Tongue (tissue), 2 donors: ENCODE measurements around the genes PEX5L and SOX2.

DNA sequence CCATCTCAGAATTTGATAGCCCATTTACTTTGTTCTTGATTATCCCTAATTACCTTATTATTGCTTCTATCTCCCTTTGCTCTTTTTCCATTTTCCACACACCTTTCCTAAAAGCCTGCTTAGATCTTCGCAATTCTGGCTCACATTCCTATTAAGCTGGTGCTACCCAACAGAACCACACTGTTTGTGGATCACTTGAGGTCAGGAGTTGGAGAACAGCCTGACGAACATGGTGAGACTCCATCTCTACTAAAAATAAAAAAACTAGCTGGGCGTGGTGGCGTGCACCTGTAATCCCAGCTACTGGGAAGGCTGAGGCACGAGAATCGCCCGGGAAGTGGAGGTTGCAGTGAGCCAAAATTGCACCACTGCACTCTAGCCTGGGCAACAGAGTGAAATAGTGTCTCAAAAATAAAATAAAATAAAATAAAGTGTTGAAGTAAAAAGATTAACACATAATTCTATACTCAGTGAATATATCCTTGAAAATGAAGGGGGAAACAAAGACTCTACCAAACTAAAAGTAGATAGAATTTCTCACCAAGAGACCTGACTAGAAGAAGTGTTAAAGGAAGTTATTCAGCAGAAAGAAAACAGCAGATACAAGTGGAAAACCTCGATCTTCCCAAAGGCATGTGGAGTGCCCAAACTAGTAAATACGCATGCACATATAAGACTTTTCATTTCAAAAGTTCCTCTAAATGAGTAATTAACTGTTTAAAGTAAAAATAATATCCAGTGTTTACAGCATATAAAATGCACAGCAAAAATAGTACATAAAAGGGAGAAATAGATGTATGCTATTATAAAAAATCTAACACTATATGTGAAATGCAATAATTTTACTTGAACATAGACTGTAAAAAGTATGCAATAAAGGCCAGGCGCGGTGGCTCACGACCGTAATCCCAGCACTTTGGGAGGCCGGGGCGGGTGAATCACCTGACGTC, 44.3 kb downstream of the TBL1XR1 start:
- RAMPAGE, long total RNA: no peak

GRCh38 chr3:177237089-177237480, 39.8 kb upstream of the TBL1XR1 start:
- RAMPAGE, long total RNA: no peak

- RAMPAGE, long total RNA: no peak
Measured at GRCh38 chr3:177279057-177279474, 81.8 kb upstream of the TBL1XR1 start.

DNA sequence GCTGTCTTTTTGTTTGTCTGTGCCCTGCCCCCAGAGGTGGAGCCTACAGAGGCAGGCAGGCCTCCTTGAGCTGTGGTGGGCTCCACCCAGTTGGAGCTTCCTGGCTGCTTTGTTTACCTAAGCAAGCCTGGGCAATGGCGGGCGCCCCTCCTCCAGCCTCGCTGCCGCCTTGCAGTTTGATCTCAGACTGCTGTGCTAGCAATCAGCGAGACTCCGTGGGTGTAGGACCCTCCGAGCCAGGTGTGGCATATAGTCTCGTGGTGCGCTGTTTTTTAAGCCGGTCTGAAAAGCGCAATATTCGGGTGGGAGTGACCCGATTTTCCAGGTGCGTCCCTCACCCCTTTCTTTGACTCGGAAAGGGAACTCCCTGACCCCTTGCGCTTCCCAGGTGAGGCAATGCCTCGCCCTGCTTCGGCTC, 196.9 kb upstream of the TBL1XR1 start:
- RAMPAGE, long total RNA: no peak

- RAMPAGE, long total RNA: no peak
Measured at GRCh38 chr3:177646835-177647117, 449.5 kb upstream of the TBL1XR1 start.

GRCh38 chr3:177676612-177677304, 479.5 kb upstream of the TBL1XR1 start:
- RAMPAGE, long total RNA: no peak

DNA sequence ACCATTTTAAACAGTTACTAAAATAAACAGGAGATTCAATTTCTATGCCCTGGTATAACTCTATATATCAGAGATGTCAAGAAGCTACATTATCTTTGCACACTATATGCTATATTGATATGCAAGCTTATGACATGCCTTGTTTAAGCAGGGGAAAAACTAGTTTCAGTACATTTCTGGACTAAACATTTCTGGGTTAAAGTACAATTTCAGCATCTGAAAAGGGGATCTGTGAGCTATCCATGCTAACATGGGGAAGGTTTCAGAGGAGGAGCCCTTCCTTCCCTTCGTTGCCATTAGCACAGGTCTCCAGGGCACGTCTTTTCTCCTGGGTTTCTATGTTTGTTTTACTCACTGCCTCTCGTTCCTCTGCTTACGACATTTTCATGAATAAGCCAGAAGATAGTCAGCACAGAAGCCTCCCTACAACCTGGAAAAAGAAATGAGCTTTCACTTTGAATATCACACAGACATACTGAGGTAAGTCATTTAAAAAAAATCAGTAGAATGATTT, 117.3 kb upstream of the KCNMB2 start:
- RAMPAGE, long total RNA: no peak

GRCh38 chr3:179259735-179260483, 9.0 kb upstream of the KCNMB3 start:
- RAMPAGE, long total RNA: no peak

DNA sequence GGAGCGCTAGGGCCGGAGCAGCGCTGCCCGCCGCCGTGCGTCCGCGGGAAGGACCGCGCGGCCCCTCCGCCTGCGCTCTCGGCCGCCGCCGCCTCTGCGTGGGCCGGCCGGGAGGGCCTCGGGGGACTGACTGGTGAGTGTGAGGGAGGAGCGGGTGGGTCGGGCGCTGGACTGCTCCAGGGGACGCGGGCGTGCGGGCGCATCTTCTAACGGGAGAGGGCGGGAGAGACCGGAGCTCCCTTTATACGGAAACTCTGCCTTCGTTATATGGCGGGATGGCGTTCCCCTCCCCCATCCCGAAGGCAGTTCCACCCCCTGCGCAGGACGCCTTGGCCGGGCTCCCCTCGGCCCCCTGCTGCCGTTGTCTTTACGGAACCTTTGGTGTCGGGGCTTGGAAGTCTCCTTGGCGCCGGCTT, 336 bp downstream of the ZNF639 start:
- RAMPAGE, long total RNA: no peak

DNA sequence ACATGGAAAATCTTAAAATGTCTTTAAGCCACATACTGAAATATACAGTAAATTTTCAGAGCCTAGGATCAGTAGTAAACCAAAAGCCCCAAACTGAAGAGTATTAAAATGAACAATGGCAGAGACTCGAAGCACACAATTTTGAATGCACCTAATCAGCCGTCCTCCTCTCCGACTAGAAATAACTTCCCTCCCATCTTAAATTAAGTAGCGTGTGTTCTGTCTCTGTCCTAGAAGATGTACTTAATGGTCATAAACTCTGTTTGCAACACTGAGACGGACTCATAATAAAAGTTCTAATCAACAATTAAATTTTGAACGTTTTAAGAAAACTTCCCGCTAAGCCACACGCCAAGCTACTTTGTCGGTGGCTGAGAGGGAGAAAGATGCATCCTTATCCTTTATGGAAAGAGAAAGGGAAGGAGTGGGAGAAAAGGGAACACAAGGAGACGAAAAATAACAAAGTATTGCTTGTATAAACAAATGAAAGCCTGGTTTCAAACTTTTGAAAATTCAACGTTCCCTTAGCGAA, 1.0 kb downstream of the GNB4 start:
- RAMPAGE, long total RNA: no peak

DNA sequence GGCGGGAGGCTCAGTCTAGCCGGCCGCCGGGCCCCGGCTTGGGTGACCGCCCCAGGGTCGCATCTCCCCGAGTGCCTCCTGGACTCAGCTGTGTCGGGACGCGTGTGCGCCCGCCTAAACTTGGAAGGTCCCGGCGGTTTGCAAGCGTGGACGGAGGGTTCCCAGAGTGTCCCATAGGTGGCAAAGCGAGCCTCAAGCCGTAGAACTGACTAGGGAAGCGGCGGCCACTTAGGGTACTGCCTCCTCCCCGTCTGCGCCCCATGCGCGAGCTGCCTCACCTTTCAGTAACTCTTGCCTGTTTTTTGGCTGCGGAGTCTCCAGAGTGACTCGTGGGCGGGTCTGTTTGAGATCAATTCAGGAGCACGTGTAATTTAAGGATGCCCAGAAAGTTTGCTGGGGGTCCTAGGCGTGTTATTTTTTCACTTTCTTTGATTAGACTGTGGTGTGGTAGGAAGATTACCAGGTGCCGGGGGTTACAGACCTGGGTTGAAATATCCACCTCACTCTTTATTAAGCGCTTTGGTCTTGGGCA, 749 bp downstream of the ACTL6A start:
- RAMPAGE, long total RNA: no peak

- RAMPAGE, long total RNA: no peak
Measured at GRCh38 chr3:179779482-179780116, 126.8 kb downstream of the USP13 start.

DNA sequence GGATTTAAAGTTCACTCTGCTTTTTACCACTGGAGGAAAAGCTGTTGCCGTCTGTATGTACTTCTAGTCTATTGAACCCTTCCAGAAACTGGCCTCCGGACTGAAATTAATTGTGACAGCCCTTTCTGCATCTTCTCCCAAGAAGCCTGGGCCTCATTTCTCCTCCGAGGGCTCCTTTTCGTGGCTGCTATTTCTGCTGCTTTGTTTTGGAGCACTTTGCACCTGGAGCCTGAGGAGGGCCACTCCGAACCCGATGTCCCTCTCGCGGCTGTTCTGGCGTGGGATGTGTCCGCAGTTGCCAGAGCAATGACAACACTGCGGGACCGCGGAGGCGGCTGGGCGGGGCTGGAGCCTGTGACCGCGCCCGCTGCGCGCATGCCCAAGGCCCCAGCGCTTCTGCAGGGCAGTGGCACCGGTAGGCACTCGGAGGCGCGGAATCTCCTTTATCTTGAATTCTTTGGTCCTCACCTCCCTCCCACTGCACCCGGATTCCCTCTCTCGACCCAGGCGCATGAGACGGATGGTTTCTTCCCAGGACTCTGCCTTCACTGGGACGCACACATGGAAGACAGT, 94.6 kb downstream of the PEX5L start:
- RAMPAGE, long total RNA: no peak

DNA sequence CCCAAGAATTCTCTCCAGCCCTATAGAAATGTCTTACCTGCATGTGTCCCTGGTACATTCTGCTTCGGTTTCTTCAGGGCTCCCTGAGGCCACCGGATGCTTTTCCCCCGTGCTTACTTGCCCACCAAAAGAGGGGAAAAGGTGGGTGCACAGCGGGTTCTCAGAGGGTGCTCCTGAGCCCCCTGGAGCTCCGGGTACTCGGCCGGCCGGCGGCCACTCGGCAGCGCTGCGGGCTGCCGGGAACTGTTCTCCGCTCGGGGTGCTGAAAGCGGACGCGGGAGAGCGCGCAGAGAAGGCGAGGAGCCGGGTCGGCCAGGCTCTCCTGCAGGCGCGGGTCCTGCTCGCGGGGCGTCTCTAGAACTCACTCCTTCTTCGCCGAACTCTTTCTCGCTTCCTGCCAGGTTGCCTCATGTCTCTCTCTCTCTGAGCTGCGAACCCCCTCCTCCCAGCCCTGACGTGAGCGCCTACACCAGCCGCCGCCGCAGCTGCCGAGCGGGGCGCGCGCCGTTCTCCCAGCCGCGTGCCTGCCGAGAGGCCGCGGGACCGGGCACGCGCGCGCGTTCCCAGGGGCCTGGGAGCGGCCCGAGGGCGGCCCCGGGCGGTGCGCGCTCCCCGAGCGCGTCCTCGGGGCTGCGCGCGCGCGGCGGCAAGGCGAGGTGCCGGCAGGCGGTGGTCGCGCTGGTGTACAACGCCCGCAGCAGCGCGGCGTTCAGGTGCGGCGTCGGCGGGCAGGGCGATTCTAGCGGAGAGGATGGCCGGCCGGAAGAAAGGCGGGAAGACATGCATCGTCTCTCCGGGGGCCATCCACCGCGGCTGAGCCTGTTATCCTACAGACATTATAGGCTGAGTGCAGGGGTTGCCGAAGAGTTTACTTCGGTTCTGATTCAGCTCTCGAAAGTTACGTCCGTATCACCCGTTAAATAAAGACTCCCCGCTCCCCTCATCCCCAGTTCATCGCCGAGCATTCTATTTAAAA, at the start of gene PEX5L:
TSS of gene PEX5L (minus strand) at position 396 of the 976 bp plus-strand sequence.
- RAMPAGE, long total RNA: no peak

- RAMPAGE, long total RNA: start-site peak on the plus strand at chr3:181711959-181711977, 30 and 22 reads in 2 replicates
Measured at GRCh38 chr3:181711615-181712281, at the start of gene SOX2. TSS of gene SOX2 (plus strand) at chr3:181711925.

- RAMPAGE, long total RNA: no peak
Measured at GRCh38 chr3:181718977-181719920, 7.5 kb downstream of the SOX2 start.

DNA sequence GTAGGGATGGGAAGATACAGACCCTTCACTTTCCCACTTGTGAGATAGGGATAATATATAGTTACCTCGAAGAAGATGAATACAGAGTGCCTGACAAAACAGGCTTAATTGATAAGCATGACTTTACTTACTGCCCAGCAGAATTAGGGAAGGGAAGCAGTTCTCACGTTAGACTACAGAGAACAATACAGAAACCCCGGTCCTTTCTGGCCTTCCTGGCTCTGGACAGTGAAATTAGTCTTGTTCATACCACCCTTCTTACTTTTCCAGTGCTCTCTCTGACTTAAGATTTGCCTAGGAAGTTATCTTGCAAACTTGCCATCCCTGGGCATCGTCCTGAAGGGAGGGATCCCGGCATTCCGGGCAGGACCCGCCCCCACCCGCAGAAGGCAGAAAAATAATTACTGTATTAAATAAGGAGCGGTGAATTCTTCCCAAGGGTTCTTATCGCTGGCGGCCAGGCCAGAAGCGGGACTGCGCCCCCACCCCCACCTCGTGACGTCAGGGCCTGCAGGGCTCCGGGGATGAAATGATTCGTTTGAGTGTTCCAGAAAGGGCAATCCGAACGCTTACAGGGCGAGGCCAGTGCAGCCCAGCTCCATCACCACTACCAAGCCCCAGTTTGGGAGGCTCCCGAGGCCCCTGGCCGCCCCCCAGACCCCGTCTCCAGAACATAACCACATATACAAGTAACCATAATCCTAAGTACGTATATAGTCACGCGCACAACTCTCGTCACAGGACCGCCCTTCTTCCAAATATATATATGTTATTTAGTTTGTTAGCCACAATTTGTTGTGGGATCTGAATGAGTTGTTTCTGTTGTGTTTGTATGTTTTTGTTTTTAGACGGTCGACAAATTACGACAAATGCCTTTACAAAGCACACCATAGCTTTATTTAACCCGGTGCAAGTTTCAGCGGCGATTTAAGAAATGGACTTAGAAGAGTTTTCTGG, 8.5 kb downstream of the SOX2 start:
- RAMPAGE, long total RNA: no peak

GRCh38 chr3:181726319-181727591, 15.0 kb downstream of the SOX2 start:
- RAMPAGE, long total RNA: no peak

DNA sequence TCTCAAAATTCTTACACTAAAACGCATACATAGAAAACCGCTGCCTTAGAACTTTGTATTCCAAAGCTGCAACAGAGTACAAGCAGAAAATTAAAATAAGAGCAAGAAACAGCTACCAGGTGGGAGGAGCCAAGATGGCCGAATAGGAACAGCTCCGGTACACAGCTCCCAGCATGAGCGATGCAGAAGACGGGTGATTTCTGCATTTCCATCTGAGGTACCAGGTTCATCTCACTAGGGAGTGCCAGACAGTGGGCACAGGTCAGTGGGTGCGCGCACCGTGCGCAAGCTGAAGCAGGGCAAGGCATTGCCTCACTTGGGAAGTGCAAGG, 367.4 kb upstream of the ATP11B start:
- RAMPAGE, long total RNA: no peak

DNA sequence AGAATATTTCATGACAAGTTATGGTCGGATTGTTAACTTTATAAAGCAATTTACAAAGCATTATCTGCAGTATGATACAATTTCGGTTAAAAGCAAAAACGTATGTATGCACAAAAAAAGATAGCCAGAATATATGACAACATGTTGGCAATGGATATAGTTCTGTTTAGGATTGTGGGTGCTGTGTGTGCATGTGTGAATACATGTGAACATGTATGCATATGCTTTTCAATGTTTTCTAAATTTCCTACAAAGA, 294.7 kb upstream of the ATP11B start:
- RAMPAGE, long total RNA: no peak